ENCODE data around the genes RAB34 and PIPOX.

DNA sequence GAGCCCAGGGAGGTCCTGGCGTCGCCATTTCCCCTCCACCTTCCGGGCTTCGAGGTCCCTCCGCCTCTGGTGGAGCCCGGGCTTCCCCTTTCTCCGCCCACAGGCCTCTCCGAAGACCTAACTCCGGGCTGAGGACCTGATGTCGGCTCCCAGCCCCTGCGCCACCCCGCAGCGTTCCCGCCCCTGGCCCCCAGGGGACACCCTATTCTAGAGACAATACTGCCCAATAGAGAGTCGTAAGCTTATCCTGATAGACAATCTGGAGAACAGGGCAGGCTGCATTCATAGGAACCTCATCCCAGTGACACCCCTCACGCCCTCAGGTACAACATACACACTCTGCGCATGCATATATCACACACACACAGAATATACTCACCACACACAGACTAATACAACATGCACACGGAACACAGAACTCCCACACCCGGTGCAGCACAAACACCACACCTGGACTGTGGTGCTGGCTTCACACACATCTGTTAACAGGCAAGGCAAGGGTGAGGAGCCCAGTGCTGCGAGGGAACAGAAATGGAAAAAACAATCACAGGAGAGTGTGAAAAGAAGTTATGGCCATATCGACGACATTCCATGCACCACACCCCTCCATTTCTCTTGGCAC is 693 bp upstream of the PROCA1 start:
- PRO-cap: no peak

DNA sequence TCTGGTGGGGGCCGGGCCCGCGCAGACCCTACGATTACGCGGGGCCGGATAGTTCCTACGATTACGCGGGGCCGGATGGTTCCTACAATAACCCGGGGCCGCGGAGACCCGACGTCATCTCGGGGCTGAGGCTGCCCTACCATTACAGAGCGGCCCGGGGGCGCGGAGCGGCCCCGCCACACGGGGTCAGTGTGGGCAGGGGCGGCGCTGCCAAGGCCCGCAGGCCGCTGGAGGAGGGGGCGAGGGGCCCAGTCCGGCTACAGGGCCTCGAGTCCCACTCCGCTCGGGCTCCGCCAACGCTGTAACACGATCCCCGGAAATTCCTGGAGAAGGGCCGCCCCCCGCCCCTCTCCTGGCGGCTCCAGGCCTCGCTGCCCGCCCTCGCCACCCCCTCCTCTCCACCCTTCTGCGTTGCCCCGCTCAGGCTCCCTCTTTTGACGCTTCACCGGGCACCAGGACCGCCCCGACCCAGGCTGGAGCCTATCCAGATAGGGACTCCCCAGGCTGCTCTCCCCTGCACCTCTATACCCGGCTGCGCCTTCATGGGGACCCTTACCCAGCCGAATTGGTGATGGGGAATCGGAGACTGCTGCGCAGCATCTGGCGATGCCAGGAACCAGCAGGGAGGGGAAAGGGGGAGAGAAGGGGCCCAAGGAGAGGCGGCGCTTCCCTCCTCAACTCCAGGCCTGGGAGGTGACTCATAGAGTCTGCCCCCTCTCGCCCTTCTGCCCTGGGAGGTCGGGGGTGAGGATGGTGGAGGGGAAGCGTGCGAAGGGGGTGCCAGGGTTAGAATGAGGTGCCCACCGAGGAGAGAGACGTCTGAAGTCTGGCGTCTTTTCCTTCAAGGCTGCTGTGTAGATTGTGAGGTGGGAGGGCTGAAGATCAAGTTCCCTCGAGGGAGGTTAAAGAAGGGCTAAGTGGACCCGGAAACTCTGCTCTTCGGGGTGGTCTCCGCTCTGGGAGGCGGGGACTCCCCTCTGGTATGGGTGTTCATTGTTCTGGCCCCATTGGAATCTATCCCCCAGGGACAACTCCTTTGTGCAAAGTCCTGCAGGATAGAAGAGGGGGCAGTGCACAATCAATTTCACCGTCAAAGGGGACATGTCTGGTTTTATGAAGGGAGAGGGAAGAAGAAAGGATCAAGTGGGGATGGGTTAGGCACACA is at the start of gene RAB34:
Gene RAB34 (minus strand): TSS at position 303 of the 1,165 bp plus-strand sequence.
- PRO-cap: bidirectional peak, plus-strand start at position 51 of the sequence, minus-strand start at position 144 of the sequence; bidirectional peak, plus-strand start at position 277 of the sequence, minus-strand start at position 303 of the sequence; bidirectional peak, plus-strand start at position 723 of the sequence, minus-strand start at position 602 of the sequence; bidirectional peak, plus-strand start at position 1,043 of the sequence, minus-strand start at position 828 of the sequence

- PRO-cap: bidirectional peak, plus-strand start at chr17:28855224, minus-strand start at chr17:28855264
Observed at GRCh38 chr17:28855136-28855725, 415 bp downstream of the ERAL1 start.

GRCh38 chr17:28882224-28882496 is 15.4 kb downstream of the FLOT2 start:
- PRO-cap: no peak

DNA sequence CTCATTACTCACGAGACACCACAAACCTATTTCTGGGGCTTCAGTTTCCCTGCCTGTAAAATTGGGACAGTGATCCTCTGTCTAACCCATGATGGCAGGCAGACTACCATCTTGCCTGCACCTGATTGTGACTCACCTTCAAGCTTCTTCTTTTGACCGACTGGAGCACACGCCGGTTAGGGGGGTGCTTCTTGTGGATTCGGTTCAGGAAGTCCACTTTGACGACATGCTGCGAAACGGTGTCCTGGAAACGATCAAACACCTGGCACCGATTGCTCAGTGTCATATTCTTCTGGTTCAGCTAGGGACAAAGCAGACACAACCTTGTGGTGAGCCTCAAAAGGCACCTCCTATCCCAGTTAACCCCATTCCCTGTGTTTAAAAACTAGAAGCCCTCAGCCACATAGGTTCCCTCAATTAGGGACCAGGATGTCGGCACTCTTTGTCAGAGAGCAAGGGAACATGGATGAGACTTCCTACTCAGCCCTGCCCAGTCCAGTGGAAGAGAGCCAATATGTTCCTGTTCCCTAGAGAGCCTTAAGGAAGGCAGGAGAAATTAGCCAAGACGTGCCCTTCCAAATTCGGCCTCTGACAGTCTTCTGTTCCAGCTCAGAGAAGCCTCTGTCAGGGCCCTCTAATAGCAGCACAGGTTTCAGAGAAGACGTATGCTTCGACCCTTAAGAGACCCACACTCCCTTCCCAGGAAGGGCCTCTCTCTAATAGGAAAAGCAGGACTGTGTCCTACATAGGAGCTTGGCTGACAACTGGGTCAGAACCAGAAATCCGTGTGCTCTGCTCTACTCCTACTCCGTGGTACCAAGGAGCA is 14.5 kb upstream of the DHRS13 start:
- PRO-cap: no peak

DNA sequence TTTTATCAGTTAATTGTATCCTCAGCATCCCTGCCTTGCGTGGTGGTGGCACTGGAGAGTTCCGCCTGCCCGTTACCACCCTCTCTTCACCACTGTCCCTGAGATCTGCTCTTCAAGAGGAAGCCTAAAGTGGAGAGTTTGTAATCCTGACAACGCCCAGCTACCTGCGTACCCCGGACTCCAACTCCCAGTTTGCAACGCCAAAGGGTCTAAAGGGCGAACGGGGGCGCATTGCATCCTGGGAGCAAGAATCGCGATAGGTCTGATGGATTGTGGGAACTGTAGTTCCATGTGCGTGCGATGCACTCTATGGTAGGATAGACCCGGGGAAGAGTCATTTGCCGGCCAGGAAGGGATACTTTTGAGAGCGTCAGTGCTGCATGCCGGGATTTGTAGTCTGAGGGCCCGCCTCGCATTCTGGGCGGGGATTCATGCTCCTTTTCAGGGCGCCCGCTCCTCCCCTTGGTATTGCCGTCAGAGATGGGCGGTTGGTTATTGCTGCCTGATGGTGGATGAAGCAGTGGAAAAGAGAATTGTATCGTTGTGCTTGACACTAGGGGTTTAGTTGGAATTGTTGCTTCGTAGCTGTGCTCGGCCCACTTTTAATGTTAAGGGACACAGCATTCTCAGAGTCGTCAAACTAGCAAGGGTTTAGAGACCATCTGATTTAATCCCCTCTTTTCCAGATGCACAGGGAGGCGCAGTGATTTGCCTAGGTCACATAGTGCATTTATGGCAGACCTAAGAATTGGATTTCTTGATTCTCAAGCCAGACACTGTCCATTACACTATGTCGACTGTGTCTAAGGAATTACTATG is 1.1 kb upstream of the PHF12 start:
- PRO-cap: unidirectional peak, minus-strand start at position 107 of the sequence

DNA sequence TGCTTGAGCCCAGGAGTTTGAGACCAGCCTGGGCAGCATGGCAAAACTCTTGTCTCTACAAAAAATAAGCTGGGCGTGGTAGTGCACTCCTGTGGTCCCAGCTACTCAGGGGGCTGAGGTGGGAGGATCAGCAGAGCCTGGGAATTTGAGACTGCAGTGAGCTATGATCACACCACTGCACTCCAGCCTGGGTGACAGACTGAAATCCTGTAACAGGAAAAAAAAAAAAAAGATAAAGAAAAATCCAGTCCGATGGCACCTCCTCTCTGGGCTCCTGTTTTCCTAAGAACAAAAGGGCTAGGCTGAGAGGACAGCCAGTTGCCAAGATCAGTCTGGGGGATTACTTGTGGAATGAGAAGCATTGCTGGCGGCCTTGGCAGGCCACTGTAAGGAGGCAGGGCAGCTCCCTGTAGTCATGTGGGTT is 2.9 kb upstream of the PIPOX start:
- PRO-cap: bidirectional peak, plus-strand start at position 330 of the sequence, minus-strand start at position 165 of the sequence

DNA sequence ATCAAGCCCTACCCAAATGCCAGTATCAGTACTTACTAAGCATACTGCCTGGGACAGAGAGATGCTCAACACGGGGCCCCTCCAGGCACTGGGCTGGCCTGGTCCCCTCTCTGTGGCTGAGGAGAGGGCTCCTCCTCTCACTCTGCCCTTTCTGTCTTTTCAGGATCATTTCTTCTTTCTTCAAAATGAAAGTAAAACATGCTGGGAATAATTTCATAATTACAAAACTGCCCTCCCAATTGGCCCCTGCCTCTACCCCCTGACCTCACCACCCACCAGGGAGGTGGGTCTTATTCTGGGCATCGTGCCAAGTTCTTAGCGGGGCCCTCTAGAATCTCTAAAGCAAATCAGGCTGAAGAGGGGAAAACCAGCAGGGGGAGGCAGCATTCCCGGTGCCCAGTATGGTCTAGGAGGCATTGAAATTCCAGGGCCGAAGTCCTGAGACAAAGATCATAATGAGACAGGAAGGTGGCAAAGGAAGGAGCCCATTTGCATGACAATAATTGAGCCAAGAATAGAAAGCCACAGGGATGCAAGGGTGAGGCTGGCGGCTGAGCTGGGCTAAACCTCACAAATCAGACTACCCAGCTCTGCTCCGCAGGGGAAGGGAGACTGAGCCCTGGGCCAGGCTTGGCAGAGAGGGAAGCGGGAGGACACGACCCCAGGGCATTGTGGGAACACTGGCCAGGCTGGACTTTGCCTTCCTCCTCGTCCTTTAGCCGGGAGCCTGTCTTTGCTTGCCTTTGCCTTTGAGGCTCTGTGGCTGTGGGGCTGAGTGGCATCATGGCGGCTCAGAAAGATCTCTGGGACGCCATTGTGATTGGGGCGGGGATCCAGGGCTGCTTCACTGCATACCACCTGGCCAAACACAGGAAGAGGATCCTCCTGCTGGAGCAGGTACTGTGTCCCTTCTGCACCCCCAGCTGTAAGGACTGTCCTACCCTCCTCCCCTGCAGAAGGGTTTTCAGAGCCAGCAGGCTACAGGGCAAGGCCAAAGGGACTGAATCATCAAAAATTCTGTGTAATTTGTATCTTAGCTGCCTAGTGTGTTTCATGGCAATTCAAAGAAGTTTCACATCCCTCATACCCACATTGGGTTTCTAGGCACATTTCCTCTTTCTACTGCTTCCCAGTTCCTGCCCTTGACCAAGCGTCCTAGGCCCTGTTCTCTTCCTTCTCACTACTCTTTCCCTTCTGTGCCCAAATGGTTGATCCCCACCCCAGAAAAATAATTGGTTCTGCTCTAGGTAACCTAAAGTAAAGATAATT is at the start of gene PIPOX:
Gene PIPOX (plus strand): TSS at position 699 of the 1,269 bp plus-strand sequence.
- PRO-cap: no peak

DNA sequence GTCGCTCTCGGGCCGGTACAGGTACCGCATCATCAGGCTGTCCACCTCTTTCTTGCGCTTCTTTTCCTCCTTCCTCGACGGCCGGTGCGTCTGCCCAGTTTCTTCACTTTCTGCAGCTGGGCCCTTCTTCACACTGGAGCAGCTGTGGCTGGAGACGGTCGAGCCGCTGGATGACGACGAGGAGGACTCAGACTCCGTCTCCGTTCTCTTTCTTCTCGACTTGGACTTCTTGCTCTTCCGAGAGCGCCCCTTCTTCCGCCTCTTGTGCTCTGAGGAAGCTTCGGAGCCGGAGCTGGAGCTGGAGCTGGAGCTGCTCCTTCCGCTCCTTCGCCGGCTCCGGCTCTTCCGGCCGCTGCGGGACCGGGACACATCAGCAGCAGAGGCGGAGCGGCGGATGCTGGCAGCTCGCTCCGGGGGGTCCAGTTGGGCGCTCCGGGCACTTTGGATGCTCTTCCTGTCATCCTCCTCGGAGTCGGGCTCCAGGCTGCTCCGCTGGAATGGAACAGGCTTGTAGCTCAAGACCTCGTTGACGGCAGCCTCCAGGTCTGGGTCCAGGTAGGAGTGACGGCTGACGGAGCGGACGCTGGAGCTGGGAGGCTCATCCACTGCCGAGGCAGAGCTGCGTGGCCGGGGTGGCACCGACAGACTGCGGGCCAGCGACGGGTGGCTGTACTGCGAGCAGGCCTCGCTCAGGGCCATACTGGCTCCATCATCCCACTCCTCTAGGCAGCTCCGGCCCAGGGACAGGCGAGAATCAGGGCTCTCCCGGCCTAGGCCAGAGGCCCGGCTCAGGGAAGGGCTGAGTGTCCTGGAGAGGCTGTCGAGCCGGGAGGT is 37.0 kb downstream of the PIPOX start:
- PRO-cap: no peak

DNA sequence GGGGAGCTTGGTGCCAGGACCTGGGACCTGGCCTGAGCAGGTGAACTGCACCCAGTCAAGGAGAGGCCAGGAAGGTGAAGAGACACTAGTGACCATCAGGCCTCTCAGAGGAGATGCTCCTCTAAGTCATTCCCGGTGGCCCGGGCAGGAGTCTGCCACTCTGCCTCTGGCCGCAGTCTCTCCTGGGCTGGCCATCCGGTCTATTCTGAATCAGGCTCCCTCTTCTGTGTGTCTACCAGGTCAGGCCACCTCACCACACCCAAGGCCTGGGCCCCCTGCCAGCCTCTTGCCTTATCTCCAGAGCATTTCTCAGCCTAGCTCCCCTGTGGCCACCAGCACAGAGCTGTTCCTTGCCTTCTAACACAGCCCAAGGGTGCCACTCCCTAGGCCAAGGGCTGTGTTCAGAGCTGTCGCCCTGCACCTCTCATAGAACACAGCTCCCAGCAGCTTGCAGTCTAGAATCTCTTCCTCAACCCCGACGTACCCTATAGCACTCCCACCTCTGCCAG is 55.3 kb downstream of the MYO18A start:
- PRO-cap: no peak

GRCh38 chr17:29132963-29133927 is 47.0 kb downstream of the MYO18A start:
- PRO-cap: no peak

DNA sequence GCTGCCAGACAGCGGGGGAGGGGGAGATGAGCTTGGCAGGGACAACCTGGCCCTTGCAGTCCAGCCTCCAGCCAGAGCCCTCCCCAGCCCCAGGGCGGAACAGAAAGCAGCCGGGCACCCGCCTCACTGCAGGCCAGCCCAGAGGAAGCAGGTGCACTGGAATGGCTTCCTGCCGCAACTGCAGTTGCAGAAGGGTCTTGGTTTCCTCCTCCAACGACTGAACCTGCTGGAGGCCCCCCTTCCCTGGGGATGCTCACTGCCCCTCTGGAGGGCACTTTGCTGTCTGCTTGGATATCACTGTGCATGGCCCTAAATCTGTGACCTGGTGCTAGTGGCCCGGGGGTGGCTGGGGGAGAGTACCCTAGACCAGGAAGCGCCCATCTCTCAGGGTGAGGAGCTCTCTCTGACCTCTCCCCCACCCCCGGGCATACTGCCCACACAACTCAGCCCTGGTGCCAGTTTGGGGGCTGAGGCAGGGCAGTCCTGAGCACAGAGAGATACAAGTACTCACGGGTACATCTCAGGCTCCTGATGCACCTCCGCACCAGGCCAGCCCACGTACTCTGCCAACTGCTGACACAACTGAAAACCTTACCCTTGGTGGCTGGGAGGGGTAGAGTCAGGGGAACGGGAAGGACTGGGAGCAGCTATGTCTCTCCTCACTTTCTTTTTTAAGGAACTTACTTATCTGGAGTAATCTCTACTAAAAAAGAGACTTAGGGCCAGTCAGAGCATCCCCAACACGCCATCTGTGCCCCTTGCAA is 41.0 kb downstream of the MYO18A start:
- PRO-cap: no peak

GRCh38 chr17:29177660-29178496 is 2.3 kb downstream of the MYO18A start:
- PRO-cap: no peak

DNA sequence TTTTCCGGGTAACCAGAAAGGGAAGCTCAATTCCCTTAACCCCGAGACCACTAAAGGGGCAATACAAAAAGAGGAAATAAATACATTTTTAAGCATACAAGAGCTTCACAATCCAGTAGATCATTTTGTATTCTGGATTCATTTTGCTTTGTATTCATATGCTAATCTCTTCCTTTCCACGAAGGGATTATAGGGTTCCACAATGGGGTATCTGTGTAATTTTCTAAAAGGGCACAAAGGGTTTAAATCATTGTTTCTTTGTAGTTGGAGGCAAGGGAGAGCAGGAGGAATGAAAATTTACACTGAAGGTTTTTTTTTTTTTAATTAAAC is 566 bp upstream of the NUFIP2 start:
- PRO-cap: no peak

- PRO-cap: no peak
Observed at GRCh38 chr17:29332563-29332762, 38.5 kb upstream of the NUFIP2 start.

DNA sequence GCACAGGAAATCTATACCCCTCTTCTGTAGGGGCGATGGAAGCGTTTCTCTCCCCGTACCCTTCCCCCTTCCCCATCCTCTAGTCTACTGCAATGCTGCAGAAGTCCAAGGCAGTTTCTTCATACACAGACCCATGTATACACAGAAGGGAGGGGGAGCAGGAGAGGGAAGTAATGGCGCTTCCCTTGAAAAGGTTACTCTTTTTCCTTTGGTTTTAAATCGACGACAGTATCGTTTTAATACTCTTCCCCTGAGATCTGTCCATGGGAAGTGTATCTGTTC is 1.2 kb downstream of the TAOK1 start:
- PRO-cap: no peak

DNA sequence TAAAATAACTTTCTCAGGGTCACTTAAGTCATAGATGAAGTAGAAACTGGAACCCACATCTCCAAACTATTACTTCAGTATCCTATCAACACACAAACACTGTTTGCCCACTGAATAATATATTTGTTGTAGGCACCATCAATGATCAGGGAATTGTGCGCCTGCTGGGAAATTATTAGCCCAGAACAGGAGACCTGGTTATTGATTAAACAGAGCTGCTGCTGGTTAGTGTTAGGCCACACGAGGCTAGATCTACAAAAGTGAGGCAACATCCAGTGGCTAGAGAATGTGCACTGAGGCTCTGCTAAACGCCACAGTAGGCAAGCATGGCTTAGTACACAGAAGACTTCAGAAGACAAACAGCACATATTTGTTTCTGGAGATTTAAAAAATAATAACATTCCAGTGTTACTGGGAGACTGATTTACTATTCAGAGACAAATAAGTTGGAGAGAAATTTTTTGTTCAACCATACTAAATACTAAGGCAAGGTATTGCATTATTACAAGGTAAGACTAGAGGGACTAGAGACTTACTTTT is 11.0 kb downstream of the ABHD15 start:
- PRO-cap: no peak

DNA sequence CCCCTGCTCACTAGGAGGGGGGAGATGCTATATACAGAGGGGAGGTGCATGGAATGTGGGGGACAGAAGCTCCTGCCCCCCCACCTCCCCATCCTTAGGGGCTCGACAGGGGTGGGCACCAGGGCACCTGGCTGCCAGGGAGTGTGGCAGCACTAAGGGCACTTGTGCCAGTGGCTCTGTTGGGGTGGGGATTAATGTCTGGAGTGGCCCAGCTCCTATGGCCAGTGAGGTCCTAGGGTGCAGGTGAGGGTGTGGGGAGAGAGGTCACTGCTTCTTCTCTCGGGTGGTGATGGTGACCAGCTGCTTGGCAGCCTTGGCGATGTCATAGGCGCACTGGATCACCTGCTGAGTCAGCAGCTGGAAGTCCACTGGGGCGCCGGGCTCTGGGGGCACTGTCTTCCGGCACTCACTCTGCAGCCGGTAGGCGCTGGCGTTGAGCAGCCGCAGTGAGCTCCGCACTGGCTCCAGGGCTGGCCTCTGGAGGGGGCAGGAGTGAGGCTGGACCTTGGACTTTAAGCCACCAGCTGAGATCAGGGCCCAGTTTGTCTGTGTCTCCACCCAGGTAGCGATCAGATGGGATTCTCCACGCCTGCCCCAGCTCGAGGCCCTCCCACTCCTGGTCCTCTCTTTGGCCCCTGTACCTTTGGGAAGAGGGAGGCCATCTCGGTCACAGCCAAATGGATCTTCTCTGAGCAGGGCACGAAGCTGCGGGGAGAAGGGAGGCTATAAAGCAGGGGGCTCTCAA is 6.1 kb downstream of the TP53I13 start:
- PRO-cap: no peak

GRCh38 chr17:29632326-29633004 is 9.8 kb upstream of the CORO6 start:
- PRO-cap: no peak

DNA sequence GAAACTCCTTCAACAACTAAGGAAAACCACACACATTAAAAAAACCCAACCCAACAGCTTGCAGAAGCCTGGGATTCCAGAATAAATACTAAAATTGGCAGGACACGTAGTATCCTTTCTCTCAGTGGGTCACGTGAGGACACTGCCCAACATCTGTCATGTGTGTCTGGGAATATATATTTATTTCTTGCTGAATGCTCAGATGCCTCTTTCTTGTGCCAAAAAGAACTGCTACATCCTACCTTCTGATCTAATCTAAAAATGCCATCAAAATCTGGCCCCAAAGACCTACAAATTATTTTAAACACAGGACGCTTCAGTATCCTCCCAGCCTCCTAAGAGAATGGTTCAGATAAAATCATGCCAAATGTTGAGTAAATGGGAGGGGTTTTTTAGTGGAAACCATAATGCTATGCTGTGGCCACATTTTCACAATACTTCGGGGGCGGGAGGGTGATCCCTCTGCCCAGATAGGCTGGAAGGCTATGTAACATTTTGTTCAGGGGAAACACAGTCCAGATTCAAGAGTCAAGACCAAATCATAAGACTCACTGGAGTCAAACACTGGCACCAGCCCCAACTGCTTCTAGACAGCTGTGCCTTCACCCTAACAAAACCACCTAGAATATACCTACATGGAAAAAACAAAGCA is 22.9 kb upstream of the CORO6 start:
- PRO-cap: no peak